Spleen (tissue), 7 donors: ENCODE results near the genes ARID1B and TMEM242.

- PRO-cap, 4 experiments, result peak in 4 of 4 experiments; most common plus-strand start chr6:156777301 (in 3); most common minus-strand start chr6:156777983 (in 3)
- RAMPAGE, long total RNA, 4 experiments, result no peak in any of the 4 experiments
These were observed at the start of gene ARID1B for GRCh38 chr6:156777175-156778174. Gene ARID1B (plus strand): TSS chr6:156777378.

- PRO-cap, 4 experiments, result no peak in any of the 4 experiments
- RAMPAGE, long total RNA, 4 experiments, result no peak in any of the 4 experiments
These were observed 15.5 kb downstream of the ARID1B start for GRCh38 chr6:156792587-156793245.

DNA sequence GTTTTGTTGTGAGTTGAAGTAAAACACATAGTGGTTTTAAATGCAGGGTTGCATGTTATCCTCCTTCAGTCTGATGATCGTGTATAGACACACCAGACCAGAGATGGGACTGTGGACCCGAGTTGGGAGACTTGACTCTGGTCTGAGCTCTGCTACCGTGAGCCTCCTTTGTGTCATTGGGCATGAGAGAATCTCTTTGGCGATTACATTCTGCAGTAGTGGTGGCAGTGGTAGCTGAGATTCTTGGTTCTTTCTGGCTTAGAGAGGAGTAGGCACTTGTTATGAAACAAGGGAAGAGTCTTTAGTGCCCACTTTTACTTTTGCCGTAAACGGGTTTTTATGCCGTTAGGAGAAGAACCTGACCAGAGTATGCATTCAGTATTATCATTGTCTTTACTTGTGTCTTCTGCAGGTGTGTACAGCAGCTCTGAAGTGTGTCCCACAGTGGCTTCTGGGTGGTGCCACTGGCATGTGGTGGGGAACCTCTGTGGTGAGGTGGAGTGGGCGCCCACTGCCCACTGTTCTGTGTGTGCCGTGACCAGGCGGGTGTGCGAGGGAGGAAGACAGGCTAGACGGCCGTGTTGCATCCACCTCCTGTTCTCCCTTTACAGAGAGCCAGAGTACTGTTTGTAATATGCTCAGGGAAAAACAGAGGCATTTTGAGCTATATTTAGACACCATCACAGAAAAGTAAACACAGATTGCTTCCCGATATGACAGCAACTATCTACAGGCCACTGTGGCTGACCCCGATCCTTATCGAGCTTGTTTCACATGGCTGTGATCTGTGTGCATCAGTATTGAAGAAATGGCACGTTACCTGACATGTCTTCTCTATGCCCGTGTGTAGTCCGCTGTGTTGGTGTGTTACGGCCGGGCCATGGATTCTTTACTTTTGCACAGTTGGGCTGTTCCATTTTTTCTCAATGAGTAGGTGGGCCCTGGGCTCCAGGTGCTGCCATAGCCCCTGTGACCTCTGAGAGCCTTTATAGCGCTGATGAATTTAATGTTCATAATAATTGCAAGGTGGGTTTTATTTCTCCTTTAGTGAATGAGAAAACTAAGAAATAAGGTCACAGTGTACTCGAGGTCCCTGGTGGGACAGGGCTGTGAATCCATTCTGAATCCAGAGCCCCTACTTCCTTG lies 45.5 kb downstream of the ARID1B start:
- PRO-cap, 4 experiments, result no peak in any of the 4 experiments
- RAMPAGE, long total RNA, 4 experiments, result no peak in any of the 4 experiments

DNA sequence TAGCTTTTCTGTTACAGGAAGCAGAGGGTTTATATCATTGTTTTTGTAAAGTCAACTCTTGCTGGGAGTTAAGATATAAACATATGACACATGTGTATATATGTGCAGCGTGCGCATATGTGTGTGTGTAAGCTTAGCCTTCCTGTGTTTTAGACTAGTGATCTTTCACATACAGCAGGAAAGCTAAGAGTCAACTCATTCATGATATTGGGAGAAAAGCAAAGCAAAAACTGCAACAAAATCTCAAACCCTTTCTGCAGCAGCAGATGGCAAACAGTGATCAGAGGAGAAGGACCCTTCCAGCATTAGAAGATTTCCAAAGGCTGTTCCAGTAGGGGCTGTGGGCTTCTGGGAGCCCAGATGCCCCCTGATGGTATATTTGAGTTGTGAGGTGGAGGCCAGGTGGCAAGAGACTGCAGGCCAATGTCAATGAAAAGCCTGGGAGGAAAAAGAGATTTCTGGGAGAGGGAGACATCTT lies 102.5 kb downstream of the ARID1B start:
- PRO-cap, 4 experiments, result no peak in any of the 4 experiments
- RAMPAGE, long total RNA, 4 experiments, result no peak in any of the 4 experiments

DNA sequence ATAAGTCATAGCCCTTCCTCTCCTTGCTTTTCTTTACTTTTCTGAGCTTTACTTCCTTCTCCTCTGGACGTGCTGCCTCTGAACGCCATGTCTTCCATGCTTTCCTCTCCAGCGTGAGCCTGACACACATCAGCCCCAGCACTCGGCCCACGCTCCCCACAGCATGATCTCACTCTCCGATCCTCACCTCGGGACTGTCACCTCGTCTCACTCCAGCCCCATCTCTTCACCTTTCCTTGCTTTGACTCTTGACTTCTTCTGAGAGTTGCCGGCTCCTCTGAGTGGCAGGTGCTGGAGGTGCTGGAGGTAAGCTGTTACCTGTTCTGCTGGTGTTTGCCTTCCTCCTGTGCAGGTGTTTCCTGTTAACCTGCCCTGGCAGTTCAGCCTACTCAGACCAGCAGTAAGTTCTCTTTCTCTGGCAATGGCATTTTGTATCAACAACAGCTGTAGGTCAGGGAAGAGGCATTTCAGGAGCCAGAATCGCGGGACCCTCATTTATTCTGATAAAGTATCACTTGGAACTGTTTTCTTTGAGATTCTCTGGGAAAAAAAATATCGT lies 106.4 kb downstream of the ARID1B start:
- PRO-cap, 4 experiments, result no peak in any of the 4 experiments
- RAMPAGE, long total RNA, 4 experiments, result no peak in any of the 4 experiments

GRCh38 chr6:156955664-156956301 lies 178.6 kb downstream of the ARID1B start:
- PRO-cap, 4 experiments, result no peak in any of the 4 experiments
- RAMPAGE, long total RNA, 4 experiments, result no peak in any of the 4 experiments

DNA sequence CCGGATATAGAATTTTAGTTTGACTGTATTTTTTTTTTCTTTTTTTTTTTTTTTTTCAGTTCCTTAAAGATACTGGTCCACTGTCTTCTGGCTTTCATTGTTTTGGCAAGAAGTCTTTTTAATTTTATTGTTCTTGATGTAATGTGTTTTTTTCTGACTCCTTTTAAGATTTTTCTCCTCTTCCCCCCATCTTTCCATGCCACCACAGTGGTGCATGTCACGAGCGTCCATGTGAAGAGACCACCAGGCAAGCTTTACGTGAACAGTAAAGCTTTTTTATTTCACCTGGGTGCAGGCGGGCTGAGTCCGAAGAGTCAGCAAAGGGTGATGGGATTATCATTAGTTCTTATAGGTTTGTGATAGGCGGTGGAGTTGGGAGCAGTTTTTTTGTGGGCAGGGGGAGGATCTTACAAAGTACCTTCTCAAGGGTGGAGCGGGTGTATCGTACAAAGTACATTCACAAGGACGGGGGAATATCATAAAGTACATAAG lies 198.4 kb downstream of the ARID1B start:
- PRO-cap, 4 experiments, result no peak in any of the 4 experiments
- RAMPAGE, long total RNA, 4 experiments, result no peak in any of the 4 experiments

DNA sequence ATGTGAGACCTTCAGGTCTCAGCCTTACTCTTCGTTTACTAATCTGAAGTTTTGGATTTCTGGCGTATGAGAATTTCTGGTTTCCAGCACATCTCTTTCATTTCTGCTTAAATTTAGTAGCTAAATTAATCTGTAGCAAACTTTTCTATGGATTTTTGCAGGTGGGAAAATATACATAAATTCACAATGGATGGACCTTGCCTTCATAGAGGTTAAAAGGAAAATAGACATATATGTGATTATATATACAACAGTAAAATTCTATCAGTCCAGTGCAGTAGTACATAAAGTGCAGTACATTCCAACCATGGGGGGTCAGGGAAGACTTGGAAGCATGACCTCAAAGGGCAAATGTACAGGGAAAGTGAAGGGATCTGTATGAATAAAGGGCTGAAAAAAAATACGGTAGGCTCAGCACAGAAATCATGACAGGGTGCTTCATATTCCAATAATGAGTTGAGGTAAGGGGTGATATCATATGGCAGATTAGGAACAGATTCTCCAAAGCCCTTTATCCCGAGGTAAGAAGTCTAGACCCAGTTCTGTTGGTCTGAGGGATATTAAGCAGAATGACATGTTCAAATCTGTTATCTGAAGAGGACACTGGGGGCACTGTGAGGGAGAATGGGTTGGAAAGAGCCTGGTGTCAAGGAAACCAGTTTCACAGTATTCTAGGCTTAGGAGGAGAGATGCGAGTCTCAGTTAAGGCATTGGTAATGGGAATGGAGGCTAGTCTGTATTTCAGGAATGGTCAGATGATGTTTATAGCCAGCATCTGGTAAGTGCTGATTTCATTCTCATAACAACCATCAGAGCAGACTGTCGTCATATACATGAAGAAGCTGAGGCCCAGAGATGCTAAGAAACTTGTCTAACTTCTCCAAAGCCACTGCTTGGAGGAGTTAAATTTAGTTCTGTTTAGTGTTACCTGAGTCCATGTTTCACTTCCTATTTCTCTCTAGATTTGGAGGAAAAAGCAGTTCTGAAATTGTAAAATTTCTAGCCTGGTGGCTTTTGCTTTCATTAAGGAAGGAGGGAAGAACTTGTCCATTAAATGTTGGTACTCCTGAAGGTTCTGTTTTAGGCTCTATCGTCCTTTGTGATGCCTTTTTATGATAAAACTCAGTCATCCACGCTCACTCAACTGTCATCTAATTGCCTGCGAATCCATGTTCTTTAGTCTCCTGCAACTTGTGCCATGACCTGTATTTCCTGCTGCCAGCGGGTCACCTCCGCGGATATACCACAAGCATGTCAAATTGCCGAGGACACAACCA lies 241.8 kb downstream of the ARID1B start:
- PRO-cap, 4 experiments, result peak in 1 of 4 experiments; most common plus-strand start position 1,023 of the sequence (in 1)
- RAMPAGE, long total RNA, 4 experiments, result no peak in any of the 4 experiments

GRCh38 chr6:157020277-157020727 lies 243.1 kb downstream of the ARID1B start:
- PRO-cap, 4 experiments, result peak in 2 of 4 experiments; most common plus-strand start chr6:157020625 (in 2)
- RAMPAGE, long total RNA, 4 experiments, result no peak in any of the 4 experiments

DNA sequence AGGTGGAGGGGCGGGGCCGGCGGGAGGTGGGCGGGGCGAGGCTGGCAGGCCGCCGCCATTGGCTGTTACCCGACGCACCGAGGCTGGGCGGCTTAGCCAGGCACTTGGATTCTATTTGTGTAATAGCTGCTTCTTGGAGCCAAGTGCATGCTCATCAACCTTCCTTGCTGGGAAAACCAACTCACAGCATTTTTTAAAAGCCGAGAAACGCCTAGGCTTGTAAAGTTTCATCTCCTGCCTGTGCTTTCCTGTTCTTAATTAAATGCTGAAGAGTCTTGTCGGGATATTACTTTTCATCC lies 244.9 kb downstream of the ARID1B start:
- PRO-cap, 4 experiments, result peak in 4 of 4 experiments; most common plus-strand start position 122 of the sequence (in 4)
- RAMPAGE, long total RNA, 4 experiments, result no peak in any of the 4 experiments

- PRO-cap, 4 experiments, result peak in 1 of 4 experiments; most common plus-strand start chr6:157062597 (in 1)
- RAMPAGE, long total RNA, 4 experiments, result no peak in any of the 4 experiments
These were observed 260.9 kb downstream of the TMEM242 start for GRCh38 chr6:157062317-157062839.

DNA sequence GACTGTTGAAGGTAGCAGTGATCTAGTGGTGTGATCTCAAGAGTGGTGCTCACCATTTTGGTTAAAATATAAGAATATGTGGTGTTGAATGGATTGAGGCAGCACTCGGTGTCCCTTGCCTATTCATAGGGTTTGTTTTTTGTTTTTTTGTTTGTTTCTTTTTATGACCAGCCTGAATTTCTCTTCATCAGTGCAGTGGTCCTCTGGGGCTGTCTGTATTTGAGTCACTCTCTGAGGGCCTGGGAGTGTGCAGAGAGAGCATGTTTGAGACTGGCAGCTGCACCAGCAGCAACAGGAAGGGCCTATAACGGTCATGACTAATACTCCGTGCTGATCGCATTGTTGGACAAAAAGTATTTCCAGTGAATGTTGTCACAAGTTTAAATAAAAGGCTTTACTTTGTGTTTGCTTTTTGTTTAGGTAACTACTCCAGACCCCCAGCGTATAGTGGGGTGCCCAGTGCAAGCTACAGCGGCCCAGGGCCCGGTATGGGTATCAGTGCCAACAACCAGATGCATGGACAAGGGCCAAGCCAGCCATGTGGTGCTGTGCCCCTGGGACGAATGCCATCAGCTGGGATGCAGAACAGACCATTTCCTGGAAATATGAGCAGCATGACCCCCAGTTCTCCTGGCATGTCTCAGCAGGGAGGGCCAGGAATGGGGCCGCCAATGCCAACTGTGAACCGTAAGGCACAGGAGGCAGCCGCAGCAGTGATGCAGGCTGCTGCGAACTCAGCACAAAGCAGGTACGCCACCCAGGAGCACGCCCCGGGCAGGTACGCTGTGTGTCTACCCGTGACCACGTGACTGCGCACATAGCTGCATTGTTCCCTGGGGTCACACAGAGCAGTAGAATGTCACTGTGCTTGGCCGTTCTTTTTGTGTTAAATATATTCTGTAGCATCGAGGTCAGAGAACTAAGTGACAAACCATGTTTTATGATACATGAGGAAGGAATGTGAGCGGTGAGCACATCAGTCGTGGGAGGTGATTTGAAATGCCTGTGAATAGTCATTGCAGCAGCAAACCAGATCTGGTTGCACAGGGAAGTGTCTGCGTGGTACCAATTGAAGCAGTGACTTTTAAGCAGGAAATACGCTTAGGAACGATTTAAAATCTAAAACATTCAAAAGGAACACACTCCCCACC lies 174.7 kb downstream of the TMEM242 start:
- PRO-cap, 4 experiments, result no peak in any of the 4 experiments
- RAMPAGE, long total RNA, 4 experiments, result no peak in any of the 4 experiments

GRCh38 chr6:157213165-157213681 lies 110.1 kb downstream of the TMEM242 start:
- PRO-cap, 4 experiments, result peak in 1 of 4 experiments; most common plus-strand start chr6:157213468 (in 1)
- RAMPAGE, long total RNA, 4 experiments, result no peak in any of the 4 experiments

- PRO-cap, 4 experiments, result peak in 2 of 4 experiments; most common plus-strand start chr6:157240242 (in 2); most common minus-strand start chr6:157240146 (in 1)
- RAMPAGE, long total RNA, 4 experiments, result no peak in any of the 4 experiments
These were observed 83.5 kb downstream of the TMEM242 start for GRCh38 chr6:157239621-157240330.

DNA sequence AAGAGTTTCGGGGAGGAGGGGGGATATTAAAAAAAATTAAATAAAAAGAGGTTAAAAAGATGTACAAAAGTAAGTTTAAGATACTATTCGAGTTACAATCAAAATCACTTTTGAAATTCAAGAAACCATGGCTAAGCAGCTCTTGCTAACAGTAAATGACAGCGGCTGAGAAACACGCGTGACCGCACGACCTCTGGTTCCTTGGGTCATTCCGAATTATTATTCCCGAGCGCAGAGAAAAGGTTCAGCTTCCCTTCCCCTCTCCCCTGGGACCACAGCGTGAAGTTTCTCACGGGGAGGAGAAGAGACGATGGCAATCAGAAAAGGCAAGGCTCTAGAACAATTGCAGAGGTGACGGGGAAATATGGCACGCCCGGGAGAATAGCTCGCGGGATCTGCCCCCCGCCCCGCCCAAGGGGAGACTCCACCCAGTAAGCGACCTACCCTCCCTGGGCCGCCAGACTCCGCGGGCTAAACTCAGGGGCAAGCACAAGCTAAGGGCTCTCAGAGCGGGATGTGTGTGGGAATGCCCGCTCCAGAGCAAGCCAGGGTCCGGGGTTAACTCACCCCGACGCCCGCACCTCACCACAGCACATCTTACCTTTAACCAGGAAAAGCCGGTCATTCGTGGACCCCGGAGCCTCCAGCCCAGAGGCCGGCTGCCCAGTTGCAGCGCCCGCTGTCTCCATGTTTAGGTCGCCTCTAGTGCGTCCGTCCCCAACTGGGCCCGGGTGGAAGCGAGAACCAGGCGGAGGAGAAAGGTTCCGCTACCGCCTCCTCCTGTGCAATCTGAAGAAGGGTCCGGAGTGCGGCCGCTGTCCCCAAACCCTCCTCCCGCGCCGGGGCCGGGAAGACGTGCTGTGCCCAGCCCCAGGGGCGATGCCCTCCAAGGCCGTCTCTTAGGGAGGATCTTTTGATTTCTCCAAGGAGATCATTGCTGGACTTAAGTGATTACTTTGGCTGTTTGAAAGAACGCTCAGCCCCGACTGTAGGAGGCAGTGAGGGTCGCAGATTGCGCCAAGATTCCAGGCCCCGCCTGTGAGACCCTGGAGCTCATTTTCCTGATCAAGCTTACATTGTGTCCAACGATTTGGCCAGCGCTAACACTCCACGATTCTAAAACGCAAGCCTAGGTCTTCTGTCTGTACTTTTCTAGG lies at the start of gene TMEM242:
TMEM242 (minus strand) TSS at position 709 of the 1,157 bp plus-strand sequence.
- PRO-cap, 4 experiments, result peak in 4 of 4 experiments; most common plus-strand start position 460 of the sequence (in 4); most common minus-strand start position 693 of the sequence (in 3)
- RAMPAGE, long total RNA, 4 experiments, result start-site peak on the minus strand in 3 of 4 experiments, centred at positions 703 to 704 of the sequence, 53 to 82 reads per replicate

DNA sequence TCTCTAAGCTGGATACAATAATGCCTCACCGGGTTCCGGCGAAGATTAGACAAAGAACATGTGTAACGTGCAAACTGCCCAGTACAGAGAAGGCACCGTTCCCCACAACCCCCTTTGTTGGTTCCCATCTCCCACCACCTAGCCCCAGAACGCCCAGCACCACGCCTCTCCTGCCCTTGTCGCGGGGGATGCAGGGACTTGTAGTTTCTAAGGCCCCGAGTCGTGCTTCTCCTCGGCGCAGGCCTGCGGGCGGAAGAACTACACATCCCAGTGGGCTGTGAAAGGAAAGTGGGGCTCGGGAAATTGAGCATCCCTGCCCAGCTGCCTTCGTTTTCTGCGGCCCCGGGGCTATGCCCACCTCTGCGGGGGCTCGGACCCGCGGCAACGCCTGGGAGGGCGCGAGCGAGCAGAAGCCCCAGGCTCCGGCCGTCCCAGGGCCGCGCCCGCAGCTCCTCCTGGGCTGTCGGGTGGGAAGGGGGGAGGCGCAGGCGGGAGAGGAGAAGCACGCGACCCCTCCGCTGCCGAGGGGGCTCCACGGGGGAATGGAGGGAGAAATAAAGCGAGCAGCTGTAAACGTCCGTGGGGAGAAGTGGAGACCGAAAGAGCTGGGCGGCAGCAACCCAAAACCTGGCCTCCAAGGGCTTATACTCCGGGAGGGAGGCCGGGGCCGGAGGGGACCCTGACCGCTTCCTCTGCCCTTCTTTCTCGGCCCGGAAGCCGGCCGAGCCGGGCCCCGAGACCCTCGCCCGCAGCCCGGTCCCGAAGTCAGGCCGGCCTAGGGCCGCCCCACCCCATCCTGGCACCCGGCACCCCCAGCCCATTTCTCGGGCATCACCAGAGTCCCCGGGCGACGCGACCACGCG lies 878 bp upstream of the ZDHHC14 start:
- PRO-cap, 4 experiments, result peak in 4 of 4 experiments; most common plus-strand start position 330 of the sequence (in 4); most common minus-strand start position 256 of the sequence (in 1)
- RAMPAGE, long total RNA, 4 experiments, result no peak in any of the 4 experiments

- PRO-cap, 4 experiments, result no peak in any of the 4 experiments
- RAMPAGE, long total RNA, 4 experiments, result no peak in any of the 4 experiments
These were observed 67.3 kb upstream of the SNX9 start for GRCh38 chr6:157755679-157756124.

DNA sequence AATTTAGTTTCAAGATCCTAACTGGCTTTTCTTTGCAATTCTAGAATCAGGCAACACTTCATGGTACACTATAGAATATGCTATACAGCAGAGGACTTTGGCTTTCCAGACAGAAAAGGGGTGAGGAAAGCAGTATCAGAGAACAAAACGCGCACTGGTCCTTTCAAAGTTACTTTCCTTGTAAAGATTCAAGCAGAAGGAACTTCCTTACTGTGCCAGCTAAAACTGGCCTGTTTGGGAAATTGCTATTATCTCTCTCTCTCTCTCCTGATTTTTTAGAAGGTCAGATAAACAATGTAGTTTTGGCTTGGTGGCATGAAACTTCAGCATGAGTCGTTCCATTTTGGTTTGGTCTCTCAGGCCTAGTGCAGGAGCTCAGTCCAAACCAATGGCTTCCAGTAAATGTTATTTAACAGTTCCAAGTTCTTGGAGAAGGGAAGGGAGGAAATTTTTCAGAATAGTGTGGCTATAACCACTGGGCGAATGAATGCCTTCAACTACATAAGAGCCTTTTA lies 9.4 kb upstream of the SNX9 start:
- PRO-cap, 4 experiments, result no peak in any of the 4 experiments
- RAMPAGE, long total RNA, 4 experiments, result no peak in any of the 4 experiments

DNA sequence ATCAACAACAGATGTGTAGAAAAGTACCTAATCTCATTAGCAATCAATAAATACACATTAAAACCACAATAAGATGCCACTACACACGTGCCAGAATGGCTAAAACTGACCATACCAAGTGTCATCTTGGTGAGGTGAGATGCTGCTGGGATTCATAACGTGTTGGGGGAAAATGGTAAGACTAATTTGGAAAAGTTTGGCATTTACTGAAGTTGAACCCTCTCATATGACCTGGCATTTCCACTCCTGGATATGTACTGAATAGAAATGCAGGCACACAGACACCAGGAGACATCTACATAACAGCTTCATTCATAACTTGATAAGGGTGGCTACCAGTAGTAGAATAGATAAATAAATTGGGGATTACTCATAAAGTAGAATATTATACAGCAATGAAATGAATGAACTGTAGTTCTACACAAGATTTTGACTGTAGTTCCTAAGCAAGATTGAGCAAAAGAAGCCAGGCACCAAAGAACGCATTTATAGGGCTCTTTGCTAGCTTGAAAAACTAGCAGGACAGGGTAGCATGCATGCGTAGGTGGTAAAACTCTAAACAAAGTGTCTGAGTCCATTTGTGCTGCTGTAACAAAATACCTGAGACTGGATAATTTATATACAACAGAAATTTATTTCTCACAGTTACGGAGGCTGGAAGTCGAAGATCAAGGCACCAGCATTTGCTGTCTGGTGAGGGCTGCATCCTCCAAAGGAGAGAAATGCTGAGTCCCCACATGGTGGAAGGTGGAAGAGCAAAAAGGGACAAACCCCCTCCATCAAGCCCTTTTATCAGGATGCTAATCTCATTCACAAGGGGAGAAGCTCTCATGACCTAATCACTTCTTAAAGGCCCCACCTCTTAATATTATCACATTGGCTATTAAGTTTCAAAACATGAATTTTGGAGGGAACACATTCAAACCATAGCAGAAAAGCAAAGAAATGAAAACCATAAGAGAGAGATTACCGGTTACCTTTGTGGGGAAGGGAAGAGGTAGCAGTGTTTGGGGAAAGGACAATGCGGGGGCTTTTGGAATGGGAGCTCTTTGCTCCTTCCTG lies 56.1 kb upstream of the SYNJ2 start:
- PRO-cap, 4 experiments, result no peak in any of the 4 experiments
- RAMPAGE, long total RNA, 4 experiments, result no peak in any of the 4 experiments

DNA sequence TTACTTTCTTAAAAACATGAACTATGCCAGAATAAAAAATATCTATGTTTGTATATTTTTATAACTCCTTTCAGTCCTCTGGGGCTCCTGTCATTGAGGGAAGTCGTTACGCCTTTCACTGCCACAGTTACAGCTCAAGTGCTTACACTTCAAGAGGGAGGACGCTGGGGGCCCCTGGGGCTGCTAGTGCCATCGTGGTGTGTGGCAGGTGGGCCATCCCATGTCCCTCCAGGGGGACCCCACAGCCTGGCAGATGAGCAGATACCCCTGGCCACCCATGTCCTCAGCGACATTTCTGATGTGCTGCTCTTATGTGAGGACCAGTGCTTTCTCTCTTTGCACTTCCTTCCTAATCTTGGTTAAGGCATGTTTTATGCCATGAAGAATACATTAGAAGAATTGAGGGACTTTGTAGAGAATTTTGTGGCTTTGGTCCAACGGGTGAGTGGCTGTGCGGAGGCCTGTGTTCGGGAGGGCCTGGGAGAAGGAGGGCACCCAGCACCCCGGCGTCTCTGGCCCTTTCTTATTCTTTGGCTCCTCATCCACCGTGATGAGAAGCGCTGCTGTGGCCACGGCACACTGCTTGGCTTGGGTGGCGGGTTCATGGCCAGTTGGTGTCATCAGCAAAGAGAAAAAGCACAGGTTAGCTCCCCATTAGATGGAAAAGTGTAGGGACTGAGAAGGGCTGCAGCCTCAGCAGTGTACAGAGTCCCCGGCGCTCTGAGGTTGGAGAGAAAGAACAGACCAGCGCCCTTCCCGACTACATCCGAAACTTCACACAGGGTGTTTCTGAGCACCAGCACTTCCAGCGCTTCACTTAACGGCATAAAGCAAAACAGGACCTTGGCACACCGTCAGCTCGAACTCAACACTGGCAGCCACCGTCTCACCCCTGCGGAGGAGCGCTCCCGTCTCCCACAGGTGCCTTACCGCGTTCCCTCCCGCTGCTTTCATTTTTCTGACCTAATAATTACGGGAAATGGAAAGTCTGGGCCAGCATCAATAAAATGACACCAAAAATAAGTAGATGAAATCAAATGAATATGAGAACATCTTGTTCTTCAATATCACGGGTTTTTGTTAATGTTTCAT lies 38.1 kb upstream of the SYNJ2 start:
- PRO-cap, 4 experiments, result no peak in any of the 4 experiments
- RAMPAGE, long total RNA, 4 experiments, result no peak in any of the 4 experiments